AG09309 (cell line): ENCODE results near the genes SPAG4 and MYL9.

DNA sequence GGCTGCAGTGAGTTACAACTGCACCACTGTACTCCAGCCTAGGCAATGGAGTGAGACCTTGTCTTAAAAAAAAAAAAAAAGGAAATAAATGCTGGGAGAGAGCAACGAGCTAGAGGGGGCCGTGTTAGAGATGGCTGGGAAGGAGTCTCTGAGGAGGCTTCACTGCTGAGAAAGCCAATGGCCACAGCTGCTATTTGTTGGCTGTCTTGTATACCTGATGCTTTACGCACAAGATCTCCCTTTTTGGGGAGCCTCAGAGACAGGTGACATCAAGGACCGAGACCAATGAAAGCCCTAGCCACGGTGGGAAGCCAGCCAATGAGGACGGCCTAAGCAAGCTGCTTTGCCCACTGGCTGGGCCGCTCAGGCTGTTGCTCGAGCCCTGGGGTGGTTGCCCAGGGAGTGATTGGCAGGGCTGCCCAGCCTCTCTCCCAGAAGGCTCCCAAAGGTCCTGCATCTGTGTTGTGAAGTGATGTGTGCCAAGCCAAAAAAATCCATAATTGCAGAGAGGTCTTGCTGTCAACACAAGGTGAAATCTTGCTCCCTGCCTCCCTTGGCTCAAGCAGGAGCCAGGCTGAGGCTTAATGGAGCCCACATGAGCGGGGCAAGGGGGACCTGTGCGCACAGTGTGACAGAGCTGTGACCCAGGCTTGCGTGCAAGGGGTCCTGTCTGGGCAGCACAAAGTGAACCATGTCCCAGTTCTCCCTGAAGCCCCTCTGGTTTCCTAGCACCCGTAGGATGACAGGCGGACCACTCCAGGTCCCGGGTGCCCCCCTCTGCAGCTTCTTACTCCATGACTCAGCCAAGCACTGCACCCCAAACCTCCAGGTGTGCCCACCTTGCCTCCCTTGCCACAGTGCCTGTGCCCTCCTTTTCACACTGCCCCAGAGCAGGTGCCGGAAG, 4.3 kb downstream of the MMP24OS start:
- RRBS, result no CpG with 5 or more reads among the region's 15 CpGs

GRCh38 chr20:35434409-35434729, 3.7 kb downstream of the GDF5 start:
- RRBS, result 13% methylated on average over 5 of the region's 27 CpGs

DNA sequence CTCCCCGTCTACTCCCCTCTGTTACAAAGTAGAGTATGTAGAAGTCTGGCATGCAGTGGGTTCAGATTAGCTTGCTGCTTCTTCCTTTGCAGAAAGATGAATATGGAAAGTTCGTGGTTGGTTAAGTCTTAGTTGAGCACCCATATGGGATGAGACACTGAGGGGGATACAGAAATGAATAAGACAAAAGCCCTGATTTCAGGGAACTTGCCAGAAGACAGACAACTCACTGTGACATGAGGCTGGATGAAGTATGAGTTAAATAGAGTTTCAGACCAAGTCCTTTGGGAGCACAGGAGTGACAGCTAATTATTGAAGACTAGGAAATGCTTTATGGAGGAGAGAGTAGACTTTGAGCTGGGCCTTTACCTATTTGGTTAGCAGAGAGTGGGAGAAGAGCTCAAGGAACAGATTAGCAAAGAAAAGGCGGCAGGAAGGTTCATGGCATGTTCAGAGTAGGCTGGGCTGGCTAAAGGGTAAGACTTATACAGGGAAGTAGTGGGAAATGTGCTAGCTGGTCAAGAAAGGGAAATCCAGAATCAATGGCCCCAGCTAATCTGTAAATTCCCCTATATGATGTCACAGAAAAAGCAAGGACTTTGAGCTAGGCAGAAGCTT, 18.8 kb downstream of the CEP250 start:
- RRBS, result no CpG with 5 or more reads among the region's 3 CpGs

DNA sequence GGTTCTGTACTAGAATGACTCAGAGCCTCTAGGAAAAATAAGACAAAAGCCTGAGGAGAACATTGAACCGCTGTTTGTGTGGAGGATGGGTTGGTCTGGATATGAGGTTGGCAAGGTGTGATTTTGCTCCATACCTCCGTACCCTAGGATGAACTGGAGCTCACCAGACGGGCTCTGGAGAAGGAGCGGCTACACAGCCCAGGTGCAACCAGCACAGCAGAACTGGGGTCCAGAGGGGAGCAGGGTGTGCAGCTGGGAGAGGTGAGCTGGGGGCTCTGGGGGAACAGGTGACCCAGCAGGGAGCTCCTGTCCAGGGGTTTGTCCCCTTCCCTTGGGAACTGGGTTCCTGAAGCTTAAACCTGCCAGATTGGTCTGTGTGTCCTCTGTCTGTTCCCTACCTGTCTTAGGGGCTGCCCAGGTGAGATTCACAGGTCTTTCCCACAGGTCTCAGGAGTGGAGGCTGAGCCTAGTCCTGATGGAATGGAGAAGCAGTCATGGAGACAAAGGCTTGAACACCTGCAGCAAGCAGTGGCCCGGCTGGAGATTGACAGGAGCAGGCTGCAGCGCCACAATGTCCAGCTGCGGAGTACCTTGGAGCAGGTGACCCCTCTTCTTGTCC, 21.8 kb downstream of the C20orf173 start:
- RRBS, result no CpG with 5 or more reads among the region's 7 CpGs

- RRBS, result no CpG with 5 or more reads among the region's 19 CpGs
Observed at GRCh38 chr20:35599650-35600308, 15.8 kb upstream of the SPAG4 start.

- RRBS, result 2% methylated on average over 15 of the region's 73 CpGs
Observed at GRCh38 chr20:35615472-35616348, at the start of gene SPAG4. Gene SPAG4 (plus strand): TSS chr20:35615829.

DNA sequence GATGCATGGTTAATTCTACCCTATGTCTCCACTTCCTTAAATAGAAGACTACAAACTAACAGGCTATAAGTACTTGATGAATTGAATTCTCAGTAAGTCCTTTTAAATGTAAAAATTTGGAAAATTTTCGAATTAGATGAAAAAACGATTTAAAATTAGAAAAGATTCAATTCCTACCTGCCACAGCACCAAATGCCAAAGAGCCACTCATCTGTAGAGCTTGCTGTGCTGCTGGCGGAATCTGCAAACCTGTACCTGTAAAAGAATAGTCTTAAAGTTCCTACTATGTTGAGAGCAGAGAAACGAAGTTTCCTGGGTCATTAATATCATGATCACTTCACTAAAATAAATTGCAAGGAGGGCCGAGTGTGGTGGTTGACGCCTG, 13.6 kb downstream of the ROMO1 start:
- RRBS, result no CpG with 5 or more reads among the region's 6 CpGs

- RRBS, result no CpG with 5 or more reads among the region's 12 CpGs
Observed at GRCh38 chr20:35720526-35721151, 21.4 kb downstream of the RBM39 start.

DNA sequence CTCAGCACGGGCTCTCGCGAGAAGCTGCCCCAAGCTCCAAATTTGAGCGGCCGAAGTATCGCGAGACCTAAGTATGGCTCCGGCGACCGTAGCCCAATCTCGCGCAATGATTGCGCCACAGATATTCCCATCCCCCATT, 104 bp upstream of the RBM39 start:
- RRBS, result no CpG with 5 or more reads among the region's 13 CpGs

GRCh38 chr20:35742434-35742737, 326 bp upstream of the RBM39 start:
- RRBS, result no CpG with 5 or more reads among the region's 20 CpGs

- RRBS, result no CpG with 5 or more reads among the region's 5 CpGs
Observed at GRCh38 chr20:35768825-35769748, 2.7 kb upstream of the PHF20 start.

- RRBS, result 7% methylated on average over 26 of the region's 86 CpGs
Observed at GRCh38 chr20:36064535-36065638, 89.7 kb upstream of the EPB41L1 start.

DNA sequence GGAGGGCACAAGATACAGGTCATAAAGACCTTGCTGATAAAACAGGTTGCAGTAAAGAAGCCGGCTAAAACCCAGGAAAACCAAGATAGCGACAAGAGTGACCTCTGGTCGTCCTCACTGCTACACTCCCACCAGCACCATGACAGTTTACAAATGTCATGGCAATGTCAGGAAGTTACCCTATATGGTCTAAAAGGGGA, 71.3 kb upstream of the EPB41L1 start:
- RRBS, result no CpG with 5 or more reads among the region's 3 CpGs

GRCh38 chr20:36097271-36098262, 57.0 kb upstream of the EPB41L1 start:
- RRBS, result no CpG with 5 or more reads among the region's 6 CpGs

- RRBS, result no CpG with 5 or more reads among the region's 15 CpGs
Observed at GRCh38 chr20:36229133-36229955, 6.9 kb upstream of the AAR2 start.

DNA sequence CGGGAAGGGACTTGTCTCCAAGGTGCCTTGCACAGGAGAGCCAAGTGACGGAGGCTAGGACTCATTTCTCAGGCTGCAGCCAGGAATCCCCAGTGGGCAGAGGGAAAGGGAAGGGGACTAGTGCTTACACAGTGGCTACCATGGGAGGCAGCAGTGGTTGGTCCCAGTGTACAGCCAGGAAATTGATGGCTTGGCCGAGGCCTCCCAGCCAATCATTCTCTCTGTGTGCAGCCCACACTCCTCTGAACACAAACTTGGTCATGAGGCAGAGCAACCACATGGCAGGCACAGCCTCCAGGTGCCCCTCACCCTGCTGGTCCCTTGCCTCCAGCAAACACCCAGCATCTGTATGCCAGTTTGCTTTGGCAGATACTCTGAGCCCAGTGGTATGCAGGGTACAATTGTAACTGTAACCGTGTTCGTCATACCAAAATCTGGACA, 73.0 kb upstream of the MYL9 start:
- RRBS, result no CpG with 5 or more reads among the region's 5 CpGs

DNA sequence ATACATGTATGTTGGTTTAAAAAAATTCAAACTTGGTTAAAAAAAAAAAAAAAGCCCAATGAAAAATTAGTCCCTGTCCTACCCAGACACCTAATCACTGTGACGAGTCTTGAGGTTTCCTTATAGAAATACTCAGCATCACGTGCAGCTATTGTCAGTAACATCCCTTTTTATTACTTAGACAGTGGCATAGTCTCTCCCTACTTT, 70.9 kb upstream of the MYL9 start:
- RRBS, result no CpG with 5 or more reads among the region's 2 CpGs

DNA sequence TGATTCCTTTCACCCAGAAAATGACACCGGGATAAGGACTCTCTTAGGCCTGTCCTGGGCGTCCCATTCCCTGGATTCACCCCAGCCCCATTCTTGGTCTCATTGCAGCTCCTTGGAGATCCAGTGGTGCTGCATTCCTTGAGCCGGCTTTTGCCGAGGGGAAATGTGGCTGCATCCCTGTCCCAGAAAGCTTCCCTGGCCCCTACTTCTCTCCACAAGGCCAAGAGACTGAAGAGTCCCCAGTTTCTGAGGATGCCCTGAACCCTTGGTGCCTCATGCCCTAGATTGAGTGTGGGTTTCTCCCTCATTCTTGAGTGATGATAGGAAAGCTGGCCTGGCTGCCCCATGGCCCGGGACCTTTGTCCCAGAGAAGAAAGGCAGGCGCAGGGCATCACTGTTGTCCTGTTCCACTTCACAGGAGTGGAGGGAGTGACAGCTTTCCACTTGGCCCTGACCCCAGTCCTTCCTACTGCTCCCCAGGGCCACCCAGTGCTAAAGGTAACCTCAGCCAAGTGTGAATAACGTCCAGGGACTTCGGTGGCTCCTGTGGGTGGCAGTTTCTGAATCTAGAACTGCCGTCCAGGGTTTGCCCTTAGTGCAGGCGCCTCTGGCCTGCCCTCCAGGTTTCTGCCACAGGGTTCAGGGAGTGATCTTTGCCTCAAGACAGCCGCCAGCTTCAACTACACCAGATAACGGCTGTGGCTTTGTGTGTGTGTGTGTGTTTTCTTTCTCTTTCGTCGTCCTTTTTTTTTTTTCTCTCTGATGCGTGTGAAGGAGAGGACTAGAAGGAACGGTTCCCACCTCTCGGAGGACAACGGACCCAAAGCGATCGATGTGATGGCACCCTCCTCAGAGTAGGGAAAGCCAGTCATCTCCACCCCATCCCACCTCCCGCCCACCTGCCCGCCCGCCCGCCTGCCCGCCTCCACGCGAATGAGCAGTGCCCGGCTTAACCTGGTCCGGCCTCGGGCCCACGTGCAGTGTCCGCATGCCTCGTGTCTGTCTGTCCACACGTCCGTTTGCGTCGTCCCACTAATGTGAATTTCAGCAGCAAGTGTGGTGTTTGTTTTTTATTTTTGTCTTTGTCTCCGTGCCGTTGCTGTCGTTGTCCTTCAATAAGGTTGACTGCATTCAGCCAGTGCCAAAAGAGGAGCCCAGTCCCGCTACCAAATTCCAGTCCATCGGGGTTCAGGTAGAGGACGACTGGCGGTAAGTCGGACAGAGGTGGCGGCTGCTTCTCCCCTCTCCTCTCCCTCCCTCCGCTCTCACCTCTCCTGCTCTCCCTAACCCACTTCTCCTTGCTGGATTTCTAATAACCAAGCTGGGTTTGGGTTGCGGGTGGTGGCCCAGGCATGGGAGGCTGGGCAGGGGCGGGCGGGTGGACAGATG, 42.4 kb upstream of the MYL9 start:
- RRBS, result 100% methylated on average over 1 of the region's 50 CpGs

DNA sequence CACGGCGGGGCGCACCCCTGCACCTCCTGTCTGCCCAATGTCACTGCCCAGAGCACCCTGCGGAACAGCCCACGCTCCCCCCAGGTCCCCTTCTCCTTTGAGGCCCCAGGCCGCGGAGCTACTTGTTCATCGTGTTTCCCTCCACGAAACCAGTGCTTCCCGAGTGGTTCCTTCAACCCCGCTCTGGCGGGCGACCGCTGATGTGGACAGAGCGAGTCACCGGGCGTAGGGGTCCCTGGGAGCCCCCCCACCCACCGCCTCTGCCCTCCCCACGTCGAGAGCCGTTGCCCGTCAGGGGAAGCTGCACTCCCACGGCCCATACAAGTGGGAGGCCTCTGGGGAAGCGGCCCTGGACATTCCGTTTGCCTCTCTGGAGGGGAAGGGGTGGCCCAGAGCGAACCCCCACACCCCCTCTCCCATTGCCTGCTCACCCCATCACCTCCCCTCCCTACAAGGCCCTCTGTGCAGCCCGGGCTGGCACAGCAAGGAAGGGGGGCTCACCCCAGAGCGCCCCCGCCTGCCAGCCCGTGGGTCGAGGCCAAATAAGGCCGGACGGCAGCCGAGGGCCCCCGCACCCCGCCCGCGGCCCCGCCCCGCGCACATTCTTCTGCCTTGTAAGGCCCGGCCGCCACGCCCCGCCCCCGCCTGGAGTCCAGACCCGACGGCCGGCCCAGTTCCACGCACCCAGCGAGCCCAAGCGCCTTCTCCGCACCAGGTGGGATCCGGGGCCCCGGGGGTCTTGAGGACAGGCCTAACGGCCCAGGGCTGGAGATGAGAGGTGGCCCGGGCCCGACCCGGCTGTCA, at the start of gene MYL9:
TSS of gene MYL9 (plus strand) at position 673 of the 804 bp plus-strand sequence.
- RRBS, result 2% methylated on average over 29 of the region's 59 CpGs

DNA sequence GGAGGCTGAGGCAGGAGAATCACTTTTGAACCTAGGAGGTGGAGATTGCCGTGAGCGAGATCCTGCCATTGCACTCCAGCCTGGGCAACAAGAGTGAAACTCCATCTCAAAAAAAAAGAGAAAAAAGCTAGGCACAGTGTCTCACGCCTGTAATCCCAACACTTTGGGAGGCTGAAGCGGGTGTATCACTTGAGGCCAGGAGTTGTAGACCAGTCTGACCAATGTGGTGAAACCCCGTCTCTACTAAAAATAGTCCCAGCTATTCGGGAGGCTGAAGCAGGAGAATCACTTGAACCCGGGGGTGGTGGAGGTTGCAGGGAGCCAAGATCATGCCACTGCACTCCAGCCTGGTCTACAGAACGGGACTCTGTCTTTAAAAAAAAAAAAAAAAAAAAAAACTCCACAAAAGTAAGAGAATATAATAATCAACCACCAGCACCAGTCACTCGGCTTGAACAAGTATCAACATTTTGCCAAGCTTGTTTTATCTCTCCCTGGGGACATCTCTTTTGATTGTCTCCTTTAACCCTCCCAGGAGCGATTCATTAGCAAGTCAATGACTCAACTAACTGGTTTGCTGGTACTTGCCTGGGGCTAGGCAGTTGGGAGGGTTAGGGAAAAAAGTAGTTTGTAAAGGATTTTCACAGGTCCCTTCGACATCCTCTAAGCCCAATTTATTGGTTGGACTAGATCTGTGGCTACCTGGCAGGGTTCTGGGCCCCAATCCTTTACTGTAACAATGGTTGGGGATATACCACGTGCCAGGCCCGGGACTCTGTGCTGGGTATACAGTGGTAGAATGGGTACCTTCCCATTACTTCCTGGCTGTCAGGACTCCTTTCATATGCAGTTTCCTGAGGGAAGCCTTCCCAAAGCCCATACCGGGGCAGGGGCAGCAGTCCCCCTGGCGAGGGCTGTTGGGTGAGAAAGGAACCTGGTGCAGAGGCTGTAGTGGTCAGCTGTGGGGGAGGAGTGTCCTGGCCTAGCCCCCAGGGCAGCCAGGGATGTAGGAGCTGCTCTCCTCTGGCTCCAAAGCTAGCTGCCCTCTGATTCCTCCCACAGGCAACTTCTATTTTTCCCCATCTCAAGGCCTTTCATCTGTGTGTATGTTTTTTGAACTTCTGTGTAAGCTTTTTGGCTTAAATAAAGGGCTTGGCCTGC, 12.1 kb downstream of the TGIF2 start:
- RRBS, result no CpG with 5 or more reads among the region's 15 CpGs